Spleen (tissue), 7 donors: ENCODE measurements around a stretch of chr20.

GRCh38 chr20:53568147-53569363 lies 25.1 kb downstream of the ZNF217 start:
- PRO-cap, 4 experiments: no peak in any of the 4 experiments
- RAMPAGE, long total RNA, 4 experiments: no peak in any of the 4 experiments

DNA sequence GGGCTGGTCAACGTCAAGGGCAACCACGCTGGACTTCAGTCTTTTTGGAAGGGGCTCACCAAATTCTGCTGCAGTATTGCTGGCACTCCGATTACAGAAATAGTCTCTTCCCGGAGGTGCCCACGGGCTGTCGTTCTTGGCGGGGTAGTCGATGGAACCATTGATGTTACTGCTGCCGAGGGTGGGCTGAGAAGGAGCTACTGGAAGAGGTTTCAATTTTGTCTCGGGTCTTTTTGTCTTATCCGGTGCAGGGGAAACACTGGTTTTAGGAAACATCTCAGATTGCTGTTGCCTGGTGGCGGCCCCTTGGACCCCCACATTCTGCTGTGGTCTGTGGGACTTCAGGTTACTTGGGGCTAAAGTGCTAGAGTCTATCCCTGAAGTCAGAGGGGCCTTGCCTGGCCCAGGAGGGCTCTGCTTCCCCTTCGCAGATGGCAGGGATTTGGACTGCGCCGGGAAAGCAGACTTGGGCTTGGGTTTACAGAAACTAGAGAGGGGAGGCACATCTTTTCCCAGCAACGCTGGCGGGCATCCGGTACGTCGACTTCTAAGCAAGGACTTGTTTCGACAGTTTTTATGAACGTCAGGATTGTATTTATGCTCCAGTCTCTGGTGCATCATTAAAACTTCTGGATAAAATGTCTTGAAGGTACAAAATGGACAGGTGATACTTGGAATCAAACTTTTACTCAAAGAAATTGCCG lies 17.5 kb downstream of the ZNF217 start:
- PRO-cap, 4 experiments: no peak in any of the 4 experiments
- RAMPAGE, long total RNA, 4 experiments: no peak in any of the 4 experiments

DNA sequence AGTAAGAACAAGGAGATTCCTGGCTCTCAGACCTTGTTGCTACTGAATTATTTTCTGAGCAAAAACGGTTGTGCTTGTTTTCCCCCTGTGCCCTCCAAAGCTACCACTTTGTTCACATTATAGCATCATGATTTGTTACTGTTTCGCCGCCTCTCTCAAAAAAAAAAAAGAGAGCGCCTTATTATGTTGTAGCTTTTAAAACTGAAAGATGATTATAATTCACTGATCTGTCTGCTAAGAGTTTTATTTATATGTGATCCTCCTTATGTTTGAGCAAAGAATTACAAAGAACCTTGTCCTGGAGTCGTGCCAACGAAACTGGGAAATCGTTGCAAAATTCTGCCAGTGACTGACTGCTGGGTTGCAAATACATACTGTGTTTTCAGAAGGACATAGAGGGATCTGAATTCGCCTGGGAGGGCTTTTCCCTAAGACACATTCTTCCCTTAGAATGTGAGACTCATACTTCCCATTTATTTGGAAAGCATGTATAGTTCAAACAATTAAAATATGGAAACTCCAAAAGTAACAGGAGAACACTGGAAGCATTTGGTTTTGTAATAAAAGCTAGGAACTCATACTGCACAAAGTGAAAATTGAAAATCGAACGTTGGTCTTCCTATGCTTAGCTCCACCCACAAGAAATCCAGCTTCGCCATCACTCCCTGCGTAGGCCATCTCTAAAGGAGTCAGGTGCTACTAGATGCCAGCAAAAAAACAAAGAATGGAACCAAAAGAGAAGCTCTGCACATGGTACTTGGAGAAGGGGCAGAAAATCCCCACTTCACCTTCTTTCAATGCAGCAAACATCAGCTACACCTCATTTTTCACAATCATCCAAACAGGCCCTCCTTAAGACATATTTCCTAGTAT lies 2.7 kb upstream of the ZNF217 start:
- PRO-cap, 4 experiments: peak in 1 of 4 experiments; most common plus-strand start position 643 of the sequence (in 1); most common minus-strand start position 591 of the sequence (in 1)
- RAMPAGE, long total RNA, 4 experiments: no peak in any of the 4 experiments

DNA sequence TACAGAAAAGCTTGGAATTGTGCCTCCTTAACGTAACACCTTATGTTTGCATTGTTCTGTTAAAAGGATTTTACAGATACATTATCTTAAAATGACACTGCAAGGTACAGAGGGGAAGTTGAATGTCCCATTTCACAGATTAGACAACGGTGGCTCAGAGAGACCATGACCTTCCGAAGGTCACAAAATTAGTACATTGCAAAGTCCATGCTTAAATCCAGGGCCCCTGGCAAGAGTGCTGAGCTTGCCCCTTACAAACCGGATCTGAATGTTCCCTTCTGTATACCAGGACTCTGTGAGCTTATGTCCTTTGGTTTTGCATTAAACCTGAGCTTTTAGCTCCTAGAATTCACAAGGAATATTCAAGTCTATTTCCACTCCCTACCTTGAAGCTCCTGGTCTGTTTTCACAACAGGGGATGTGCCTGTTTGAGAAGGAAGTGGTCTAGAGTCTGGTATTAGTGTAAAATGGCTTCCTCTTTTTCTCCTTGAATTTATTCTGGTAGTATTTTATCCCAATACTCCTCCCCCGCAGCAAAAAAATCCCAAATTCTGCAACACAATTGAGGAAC lies 28.9 kb upstream of the ZNF217 start:
- PRO-cap, 4 experiments: no peak in any of the 4 experiments
- RAMPAGE, long total RNA, 4 experiments: no peak in any of the 4 experiments

GRCh38 chr20:53706716-53707219 lies 113.1 kb upstream of the ZNF217 start:
- PRO-cap, 4 experiments: peak in 1 of 4 experiments; most common plus-strand start chr20:53706852 (in 1)
- RAMPAGE, long total RNA, 4 experiments: no peak in any of the 4 experiments

GRCh38 chr20:53708083-53708914 lies 114.7 kb upstream of the ZNF217 start:
- PRO-cap, 4 experiments: peak in 4 of 4 experiments; most common minus-strand start chr20:53708631 (in 4)
- RAMPAGE, long total RNA, 4 experiments: no peak in any of the 4 experiments

- PRO-cap, 4 experiments: no peak in any of the 4 experiments
- RAMPAGE, long total RNA, 4 experiments: no peak in any of the 4 experiments
Measured at GRCh38 chr20:53718132-53718732, 124.6 kb upstream of the ZNF217 start.

GRCh38 chr20:53736796-53737450 lies 143.3 kb upstream of the ZNF217 start:
- PRO-cap, 4 experiments: peak in 1 of 4 experiments; most common plus-strand start chr20:53736940 (in 1)
- RAMPAGE, long total RNA, 4 experiments: no peak in any of the 4 experiments

DNA sequence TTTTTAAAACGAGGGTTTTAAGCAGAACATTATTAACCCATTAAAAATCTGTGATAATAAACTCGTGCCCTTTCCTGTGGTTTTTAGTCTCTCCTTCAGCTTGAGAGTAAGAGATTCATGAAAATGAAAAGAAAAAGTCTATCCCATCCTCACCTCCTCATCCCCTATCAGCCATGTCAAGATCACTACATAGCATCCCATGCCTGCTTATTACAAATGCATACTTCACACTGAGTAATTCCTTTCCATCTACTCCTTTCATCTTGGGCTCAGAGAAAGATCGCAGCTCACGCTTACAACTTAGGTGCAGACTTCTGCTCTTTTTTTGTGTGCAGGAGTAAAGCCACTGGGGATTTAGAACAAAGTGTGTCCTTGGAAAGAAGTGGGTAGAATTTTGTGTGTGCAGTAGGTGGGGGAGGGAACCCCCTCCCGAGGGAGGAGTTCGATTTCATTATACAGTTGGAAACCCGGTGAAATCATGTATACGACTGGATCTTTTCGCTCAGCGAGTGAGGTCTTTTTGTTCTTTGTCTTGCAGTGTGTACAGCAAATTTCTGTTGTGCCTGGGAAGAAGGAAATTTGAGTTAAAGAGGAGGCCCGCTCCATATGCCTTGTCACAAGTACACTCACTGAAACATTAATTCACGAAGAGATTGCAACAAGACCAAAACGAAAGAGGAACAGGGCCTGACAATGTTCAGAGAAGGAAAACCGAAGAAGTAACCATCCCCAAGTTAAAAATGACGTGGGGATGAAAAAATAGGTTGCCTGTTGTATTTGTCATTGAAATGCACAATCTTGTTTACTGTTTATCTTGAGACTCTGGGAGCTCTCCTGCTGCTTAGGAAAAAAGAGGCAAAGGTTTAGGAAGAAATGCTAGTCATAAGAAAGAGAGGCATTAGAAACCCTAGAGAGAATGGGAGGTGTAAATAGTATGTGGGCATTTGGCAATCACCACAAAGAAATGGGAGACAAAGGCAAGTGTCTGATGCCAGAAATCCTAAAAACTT lies 146.5 kb upstream of the ZNF217 start:
- PRO-cap, 4 experiments: peak in 3 of 4 experiments; most common plus-strand start position 261 of the sequence (in 3); most common minus-strand start position 620 of the sequence (in 1)
- RAMPAGE, long total RNA, 4 experiments: no peak in any of the 4 experiments

DNA sequence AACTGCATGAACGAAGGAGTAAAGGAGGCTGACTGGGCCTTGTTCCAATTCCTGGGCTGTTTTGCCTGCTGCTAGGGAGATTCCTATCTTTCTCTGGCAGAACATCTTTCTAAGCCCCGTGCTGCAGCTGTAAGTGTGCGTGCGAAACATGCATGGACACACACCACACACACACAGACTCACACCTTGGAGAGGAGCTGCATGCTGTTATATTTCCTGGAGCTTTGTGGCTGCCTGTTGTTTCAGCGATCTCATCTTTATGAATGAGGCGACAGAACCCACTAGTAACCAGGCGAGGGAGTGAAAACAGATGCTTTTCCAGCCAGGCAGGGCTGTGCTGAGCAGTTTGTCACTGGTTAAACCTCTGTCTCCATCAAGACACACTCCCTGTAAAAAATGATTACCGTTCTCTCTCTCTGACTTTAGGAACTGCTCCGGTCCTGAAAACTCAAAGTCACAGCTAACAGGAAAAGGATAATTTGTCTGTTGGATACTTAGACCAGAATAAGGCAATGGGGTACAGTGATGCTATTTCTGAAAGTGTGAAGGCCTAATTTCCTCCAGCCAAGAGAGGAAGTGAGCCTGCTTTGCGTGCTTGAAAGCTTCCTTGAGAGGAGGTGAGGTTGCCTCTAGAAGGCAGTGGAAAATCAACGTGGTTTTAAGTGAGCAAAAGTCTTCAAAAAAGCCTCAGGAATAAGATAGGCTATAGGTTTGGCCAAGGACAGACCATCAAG lies 157.5 kb upstream of the ZNF217 start:
- PRO-cap, 4 experiments: no peak in any of the 4 experiments
- RAMPAGE, long total RNA, 4 experiments: no peak in any of the 4 experiments

DNA sequence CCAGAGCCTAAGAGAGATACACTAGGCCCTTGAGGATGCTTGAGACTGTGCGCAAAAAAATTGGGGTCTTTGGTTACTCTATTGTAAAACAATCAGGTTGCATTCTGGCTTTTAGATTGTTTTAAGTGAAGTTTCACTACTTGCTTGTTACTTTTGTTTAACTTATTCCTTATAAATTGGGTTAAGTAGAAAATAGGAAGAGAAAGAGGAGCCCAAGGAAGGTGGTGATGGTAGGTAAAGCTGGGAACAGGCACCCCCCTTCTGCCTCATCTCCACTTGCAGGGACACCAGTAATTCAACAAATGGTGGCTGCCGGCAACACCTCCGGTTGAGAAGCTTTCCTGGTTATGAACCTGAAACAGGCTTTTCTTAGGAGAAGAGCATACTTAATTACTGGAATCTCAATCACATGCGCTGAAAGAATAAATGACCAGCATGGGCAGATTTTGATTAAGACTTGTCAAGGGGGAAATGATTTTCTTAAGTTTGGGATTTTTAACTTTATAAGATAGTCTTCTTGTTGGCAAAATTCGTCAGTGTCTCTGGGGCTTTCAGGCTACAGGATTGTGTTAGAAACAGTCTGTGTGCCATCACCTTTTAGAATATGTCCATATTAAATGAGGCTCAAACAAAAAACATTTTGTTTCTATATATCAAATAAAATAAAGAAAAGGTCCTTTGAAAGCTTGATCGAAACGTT lies 159.0 kb upstream of the ZNF217 start:
- PRO-cap, 4 experiments: no peak in any of the 4 experiments
- RAMPAGE, long total RNA, 4 experiments: no peak in any of the 4 experiments

GRCh38 chr20:53790846-53791410 lies 197.3 kb upstream of the ZNF217 start:
- PRO-cap, 4 experiments: no peak in any of the 4 experiments
- RAMPAGE, long total RNA, 4 experiments: no peak in any of the 4 experiments

DNA sequence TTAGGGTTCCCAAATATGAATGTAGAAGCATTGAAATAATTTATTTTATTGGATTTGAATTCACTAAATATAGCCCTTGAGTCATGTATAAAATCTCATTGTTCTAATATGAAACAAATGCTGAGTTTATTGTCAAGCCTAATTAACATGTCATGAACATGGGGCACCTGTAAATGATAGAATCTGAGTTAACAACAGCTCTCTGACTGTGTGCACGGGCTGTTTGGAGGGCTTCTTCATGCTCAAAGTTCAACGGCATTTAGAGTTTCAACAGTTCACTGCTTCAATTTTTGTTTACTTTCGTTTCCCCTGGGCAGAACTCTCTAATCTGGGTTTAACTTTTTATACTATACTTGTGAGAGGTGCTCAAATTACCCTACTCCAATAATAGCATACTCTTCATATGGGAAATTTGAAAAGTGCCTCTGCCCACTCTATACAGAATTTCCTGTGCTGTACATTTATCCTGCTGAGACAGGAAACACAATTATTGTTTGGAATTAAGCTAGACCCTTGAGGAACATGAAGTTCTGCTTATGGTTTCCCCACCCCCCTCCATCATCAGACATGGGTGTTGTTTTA lies 236.4 kb upstream of the ZNF217 start:
- PRO-cap, 4 experiments: peak in 3 of 4 experiments; most common minus-strand start position 261 of the sequence (in 2)
- RAMPAGE, long total RNA, 4 experiments: no peak in any of the 4 experiments

- PRO-cap, 4 experiments: no peak in any of the 4 experiments
- RAMPAGE, long total RNA, 4 experiments: no peak in any of the 4 experiments
Measured at GRCh38 chr20:53903506-53904131, 166.8 kb downstream of the BCAS1 start.

DNA sequence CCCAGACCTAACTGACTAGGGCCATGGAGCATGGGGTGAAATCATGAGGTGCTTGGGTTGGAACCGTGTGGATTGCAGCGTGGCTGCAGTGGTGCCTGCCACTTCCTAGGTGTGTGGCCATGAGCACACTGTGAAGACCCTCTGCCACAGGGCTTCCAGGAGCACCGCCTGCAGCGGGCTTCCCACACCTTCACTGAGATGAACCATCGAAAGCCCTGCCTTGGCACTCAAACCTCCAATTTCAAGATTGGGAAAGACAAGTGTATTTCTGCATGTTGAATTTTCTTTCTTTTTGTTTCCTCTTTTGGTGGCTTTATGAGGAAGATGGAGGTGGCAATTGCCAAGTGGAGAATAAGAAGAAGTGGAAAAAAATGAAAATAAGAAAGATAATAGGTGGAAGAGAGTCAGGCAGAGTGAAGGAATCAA lies 160.1 kb downstream of the BCAS1 start:
- PRO-cap, 4 experiments: no peak in any of the 4 experiments
- RAMPAGE, long total RNA, 4 experiments: no peak in any of the 4 experiments

GRCh38 chr20:54172419-54173363 lies 1.1 kb downstream of the CYP24A1 start:
- PRO-cap, 4 experiments: no peak in any of the 4 experiments
- RAMPAGE, long total RNA, 4 experiments: no peak in any of the 4 experiments

DNA sequence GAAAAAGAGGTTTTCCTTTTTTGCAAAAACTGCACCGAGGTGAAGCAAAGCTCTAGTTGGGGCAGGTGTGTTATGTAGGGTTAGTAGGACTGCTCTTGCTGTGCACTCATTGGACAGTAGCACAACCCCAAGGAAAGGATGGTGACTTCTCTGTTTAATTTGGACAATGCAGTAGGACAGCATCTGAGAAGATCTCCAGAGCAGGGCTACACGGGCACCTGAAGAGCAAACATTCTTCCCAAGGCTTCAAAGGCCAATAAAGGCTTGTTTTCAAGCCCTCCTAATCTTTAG lies 384.2 kb downstream of the DOK5 start:
- PRO-cap, 4 experiments: peak in 1 of 4 experiments; most common minus-strand start position 123 of the sequence (in 1)
- RAMPAGE, long total RNA, 4 experiments: no peak in any of the 4 experiments

DNA sequence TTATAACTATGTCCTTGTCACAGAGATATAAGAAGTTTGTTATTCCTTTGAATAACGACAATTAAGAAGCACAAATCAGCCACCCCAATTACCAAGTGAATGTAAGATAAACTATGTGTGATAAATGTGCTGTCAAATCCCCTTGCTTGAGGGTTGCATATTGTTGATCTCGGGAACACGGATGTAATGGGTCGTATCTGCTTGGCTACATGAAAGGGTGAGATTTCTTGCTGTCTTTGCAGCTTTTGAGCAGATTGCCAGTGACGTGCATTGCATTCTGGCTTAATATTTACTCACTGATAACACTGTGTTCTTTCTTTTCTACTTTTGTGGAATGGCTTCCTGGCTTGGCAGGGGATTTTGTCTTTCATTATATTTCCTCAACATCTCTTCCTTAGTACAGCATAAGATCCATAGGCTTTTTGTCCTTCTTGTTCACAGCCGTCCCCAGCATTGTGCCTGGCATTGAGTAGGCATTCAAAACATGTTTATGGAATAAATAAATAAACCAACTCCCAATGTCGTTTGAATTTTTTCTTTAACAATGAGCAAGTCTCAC lies 10.4 kb upstream of the FAM210B start:
- PRO-cap, 4 experiments: no peak in any of the 4 experiments
- RAMPAGE, long total RNA, 4 experiments: no peak in any of the 4 experiments

- PRO-cap, 4 experiments: no peak in any of the 4 experiments
- RAMPAGE, long total RNA, 4 experiments: no peak in any of the 4 experiments
Measured at GRCh38 chr20:56442879-56443220, 25.6 kb upstream of the RTF2 start.

DNA sequence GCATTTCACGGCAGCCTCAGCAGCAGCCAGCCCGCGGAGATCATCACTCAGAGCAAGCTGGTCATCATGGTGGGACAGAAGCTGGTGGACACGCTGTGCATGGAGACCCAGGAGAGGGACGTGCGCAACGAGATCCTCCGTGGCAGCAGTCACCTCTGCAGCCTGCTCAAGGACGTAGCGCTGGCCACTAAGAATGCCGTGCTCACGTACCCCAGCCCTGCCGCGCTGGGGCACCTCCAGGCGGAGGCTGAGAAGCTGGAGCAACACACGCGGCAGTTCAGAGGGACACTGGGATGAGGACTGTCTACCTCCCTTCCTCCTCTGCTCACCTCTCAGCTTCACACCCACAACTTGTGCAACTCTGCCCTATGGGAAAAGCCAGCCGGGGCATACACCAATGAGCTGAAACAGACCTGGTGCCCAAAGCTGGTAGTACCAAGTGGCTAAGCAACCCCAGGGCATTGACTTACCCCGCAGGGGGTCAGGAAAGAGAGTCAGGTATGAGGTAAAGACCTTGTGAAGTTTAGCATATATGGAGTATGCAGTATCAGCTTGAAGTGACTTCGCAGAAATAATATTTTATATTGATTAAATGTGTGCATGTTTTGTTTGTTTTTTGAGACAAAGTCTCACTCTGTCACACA lies 9.9 kb upstream of the RTF2 start:
- PRO-cap, 4 experiments: no peak in any of the 4 experiments
- RAMPAGE, long total RNA, 4 experiments: no peak in any of the 4 experiments